SJSA1 (cell line): ENCODE results near the genes CISD2 and DKK2.

GRCh38 chr4:102757398-102758427 is 3.1 kb downstream of the MANBA start:
- RAMPAGE, long total RNA = no peak

GRCh38 chr4:102820179-102820901 is 7.0 kb downstream of the UBE2D3 start:
- RAMPAGE, long total RNA = no peak

DNA sequence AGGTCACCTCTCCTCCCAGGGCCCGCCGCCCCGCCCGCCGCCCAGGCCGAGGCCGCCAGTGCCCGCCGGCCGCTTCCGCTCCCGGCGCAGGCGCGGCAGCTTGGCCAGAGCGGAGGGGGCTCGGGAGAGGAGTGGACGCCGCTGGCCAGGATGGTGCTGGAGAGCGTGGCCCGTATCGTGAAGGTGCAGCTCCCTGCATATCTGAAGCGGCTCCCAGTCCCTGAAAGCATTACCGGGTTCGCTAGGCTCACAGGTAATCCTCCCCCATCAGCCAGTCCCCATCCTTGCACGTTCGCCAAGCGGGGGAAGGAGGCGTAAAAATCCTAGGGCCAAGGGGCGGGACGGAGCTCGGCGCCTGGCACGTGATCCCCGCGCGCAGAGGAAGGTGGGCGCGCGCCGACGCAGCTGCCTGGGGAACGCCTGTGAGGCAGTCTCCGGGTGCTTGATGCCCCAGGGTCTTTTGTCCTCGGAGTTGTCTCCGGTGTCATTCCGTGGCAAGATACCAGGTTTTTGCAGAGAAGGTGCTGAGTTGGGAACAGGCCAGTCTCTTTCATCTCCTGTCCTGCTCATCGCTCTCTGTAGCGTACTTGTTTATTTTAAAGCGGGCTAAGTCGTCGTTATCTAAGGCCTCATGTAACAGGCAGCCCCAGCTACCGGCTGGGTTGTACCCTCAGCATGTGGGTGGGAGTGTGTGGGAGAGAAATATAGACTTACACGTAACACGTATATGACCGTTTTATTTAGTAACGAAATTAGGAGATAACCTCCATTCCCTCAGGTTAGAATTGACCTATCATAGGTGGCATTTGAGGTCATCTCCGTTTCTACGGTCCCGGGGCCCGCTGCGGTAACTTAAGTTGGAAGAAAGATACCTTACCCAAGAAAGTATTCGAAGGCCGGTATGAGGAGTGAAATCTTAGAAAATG is at the start of gene CISD2:
CISD2 (plus strand) TSS at position 58 of the 926 bp plus-strand sequence.
- RAMPAGE, long total RNA = start-site peak on the plus strand centred at position 84 of the sequence, 91 bp wide, 516 and 694 reads in 2 replicates

DNA sequence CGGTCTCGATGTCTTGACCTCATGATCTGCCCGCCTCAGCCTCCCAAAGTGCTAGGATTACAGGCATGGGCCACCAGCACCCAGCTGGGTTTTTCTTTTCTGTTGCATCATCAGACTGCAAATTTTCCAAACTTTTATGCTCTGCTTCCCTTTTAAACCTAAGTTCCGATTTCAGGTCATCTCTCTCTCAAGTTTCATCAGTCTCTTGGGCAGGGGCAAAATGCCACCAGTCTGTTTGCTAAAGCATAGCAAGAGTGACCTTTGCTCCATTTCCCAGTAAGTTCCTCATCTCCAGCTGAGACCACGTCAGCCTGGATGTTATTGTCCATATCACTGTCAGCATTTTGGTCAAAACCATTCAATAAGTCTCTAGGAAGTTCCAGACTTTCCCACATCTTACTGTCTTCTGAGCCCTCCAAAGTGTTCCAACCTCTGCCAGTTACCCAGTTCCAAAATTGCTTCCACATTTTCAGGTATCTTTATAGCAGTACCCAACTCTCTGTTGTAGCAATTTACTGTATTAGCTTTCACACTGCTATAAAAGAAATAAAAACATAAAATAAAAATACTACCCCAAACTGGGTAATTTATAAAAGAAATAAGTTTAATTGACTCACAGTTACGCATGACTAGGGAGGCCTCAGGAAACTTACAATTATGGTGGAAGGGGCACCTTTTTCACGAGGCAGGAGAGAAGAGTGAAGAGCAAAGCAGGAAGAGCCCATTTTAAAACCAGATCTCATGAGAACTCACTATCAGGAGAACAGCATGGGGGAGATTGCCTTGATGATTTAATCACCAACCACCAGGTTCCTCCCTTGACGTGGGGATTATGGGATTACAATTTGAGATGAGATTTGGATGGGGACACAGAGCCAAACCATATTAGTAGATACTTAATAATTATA is 9.8 kb downstream of the CISD2 start:
- RAMPAGE, long total RNA = no peak

DNA sequence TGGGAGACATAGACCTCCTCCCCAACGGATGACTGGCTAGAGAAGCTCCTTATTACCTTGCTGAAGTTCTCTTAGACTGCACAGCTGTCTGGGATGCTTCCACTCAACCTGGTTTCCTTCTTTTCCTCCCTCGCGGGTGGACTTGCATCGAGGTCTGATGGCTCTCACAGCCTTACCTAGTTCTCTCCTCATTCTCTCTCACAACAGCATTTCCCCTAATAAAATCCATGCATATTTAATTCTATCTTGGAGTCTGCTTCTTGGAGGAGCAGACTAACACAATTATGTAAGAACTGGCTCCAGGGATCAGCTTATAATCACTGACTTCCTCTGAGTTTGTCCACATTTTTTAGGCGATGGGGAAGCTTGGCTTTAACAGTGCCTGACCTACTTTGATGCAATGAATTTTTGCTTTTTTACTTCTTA is 1.0 kb downstream of the BDH2 start:
- RAMPAGE, long total RNA = no peak

- RAMPAGE, long total RNA = no peak
Observed at GRCh38 chr4:103151102-103151493, 47.0 kb downstream of the CENPE start.

DNA sequence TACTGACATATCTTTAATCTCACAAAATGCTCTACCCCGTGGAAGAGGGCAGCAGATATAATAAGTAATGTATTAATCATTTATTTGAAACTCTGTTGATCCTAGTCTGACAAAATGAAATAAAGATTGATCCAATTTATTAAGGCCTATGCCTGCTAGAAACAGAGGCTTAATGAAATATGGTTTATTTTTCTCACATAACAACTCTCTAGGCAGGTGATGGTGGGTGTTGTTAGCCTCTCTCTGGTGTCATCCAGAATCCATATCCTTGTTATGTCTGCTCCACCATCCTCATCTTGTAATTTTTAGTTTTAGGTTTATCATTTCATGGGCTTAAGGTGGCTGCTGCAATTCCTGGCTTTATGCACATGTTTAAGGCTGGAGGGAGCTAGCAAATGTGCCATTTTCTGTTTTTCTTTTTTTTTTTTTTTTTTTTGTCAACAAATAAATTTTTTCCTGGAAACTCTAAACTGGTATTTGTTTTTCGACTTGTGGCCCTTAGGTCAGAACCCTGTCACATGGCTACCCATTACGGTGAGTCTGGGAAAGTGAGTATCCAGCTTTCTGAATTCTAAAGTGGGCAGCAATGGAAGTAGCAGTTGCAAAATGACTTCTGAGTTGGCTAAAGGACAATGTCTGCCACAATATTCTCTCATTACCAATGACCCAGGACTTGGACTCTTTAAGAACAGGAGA is 224.9 kb upstream of the CENPE start:
- RAMPAGE, long total RNA = no peak

DNA sequence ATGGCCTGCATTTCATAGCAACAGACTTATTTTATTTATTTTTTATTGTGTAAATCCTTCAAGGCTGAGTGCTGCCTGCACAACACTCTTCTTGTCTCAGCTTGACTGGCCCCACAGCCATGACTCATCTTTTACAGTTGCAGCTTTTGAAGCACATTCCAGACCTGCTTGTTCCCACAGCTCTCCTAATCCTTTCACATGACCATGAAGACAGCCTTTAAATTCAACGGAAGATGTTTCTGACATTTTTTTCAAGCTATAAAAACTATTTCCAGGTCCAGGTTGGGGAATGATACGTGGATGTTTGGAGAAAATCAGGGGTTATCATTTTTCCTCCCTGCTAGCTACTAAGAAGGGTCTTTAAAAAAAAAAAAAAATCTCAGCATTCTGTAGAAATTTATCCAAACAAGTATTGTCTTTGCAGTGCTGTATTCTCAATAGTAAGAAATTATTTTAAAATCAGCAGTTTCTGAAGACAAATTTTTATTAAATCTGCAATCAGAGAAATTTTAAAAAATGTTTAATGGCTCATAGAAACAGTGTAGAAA is 277.0 kb upstream of the TACR3 start:
- RAMPAGE, long total RNA = no peak

- RAMPAGE, long total RNA = no peak
Observed at GRCh38 chr4:105158673-105159212, 12.1 kb downstream of the TET2 start.

DNA sequence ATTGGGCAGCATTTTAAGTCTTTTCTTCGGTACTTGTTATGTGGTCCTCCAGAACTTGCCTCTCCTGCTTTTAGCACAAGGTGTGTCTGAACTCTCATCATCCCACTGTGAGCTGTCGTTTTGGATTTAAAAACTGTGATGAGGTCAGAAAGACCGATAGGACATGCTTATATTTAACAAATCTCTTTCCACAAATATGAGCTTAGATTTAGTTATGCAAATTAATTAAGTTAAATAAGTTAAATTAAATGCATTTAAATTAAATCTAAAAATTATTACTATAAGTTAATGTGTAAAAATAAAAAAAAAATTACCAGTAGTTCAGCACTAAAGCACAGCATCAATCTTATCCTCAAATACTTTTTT is 1.3 kb downstream of the ARHGEF38 start:
- RAMPAGE, long total RNA = no peak

- RAMPAGE, long total RNA = no peak
Observed at GRCh38 chr4:105558243-105558589, 5.8 kb downstream of the ARHGEF38 start.

DNA sequence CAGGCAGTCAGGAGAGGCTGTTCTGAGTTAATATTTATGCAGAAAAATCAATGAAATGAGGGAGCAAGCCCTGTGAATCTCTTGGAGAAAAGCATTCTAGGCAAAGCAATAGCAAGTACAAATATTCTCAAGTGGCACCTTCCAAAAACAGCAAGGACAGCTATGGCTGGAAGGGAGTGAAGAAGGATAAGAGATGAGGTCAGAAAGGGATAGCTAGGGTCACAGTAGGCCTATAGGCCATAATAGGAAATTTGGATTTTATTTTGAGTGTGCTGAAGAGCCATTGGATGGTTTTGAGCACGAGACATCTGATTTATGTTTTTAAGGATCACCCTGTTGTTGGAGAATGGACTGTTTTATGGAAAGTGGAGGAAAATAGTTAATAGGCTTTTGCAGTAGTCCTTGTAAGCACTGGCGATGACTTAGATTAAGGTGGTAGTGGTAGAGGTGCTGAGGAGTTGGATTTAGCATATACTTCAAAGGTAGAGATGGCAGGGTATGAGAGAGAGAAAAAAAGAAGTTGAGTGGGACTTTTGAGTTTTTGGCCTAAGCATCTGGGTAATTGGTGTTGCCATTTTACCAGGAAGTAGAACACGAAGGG is 3.8 kb downstream of the GSTCD start:
- RAMPAGE, long total RNA = no peak

- RAMPAGE, long total RNA = no peak
Observed at GRCh38 chr4:105978881-105979359, 83.6 kb downstream of the NPNT start.

- RAMPAGE, long total RNA = no peak
Observed at GRCh38 chr4:106072407-106073160, 177.3 kb downstream of the NPNT start.

DNA sequence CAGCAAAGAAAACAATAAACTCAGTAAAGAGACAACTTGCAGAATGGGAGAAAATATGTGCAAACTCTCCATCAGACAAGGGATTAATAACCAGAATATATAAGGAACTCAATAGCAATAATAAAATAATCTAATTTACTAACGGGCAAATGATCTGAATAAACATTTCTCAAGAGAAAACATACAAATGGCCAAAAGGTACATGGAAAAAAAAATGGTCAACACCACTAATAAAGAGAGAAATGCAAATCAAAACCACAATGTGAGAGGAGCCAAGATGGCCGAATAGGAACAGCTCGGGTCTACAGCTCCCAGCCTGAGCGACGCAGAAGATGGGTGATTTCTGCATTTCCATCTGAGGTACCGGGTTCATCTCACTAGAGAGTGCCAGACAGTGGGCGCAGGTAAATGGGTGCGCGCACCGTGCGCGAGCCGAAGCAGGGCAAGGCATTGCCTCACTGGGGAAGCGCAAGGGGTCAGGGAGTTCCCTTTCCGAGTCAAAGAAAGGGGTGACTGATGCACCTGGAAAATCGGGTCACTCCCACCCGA is 196.2 kb downstream of the TBCK start:
- RAMPAGE, long total RNA = no peak

- RAMPAGE, long total RNA = no peak
Observed at GRCh38 chr4:107036098-107036874, at the start of gene DKK2. Gene DKK2 (minus strand): TSS chr4:107036313.

GRCh38 chr4:107992264-107992682 is 2.6 kb downstream of the HADH start:
- RAMPAGE, long total RNA = no peak

- RAMPAGE, long total RNA = no peak
Observed at GRCh38 chr4:108054135-108054459, 64.4 kb downstream of the HADH start.

- RAMPAGE, long total RNA = no peak
Observed at GRCh38 chr4:108170510-108171135, 1.9 kb upstream of the LEF1 start.

- RAMPAGE, long total RNA = no peak
Observed at GRCh38 chr4:108527809-108528159, 92.6 kb upstream of the RPL34 start.